ENCODE measurements around the genes ARVCF and ZDHHC8.

GRCh38 chr22:19975140-19975956 lies 33.7 kb upstream of the TXNRD2 start:
- RRBS = no CpG with 5 or more reads among the region's 13 CpGs

DNA sequence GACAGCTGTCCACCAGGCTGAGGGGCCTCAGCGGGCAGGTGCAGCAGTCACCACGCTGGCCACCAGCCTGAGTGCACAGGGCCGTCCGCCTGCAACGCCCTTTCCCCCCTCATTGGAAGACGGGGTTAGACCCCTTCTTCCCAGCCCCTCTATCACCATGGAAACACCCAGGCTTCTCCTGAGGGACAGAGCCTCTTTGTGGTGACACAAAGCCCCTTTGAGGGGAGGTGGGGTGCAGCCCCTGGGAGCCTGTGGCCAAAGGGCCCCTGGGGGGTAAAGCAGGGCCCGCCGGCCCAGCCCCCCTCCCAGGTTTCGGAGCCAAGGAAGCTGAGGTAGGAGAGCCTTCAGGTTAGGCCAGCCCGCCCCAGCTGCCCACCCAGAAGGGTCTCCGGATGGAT lies 18.5 kb downstream of the ARVCF start:
- RRBS = 57% methylated on average over 4 of the region's 11 CpGs

DNA sequence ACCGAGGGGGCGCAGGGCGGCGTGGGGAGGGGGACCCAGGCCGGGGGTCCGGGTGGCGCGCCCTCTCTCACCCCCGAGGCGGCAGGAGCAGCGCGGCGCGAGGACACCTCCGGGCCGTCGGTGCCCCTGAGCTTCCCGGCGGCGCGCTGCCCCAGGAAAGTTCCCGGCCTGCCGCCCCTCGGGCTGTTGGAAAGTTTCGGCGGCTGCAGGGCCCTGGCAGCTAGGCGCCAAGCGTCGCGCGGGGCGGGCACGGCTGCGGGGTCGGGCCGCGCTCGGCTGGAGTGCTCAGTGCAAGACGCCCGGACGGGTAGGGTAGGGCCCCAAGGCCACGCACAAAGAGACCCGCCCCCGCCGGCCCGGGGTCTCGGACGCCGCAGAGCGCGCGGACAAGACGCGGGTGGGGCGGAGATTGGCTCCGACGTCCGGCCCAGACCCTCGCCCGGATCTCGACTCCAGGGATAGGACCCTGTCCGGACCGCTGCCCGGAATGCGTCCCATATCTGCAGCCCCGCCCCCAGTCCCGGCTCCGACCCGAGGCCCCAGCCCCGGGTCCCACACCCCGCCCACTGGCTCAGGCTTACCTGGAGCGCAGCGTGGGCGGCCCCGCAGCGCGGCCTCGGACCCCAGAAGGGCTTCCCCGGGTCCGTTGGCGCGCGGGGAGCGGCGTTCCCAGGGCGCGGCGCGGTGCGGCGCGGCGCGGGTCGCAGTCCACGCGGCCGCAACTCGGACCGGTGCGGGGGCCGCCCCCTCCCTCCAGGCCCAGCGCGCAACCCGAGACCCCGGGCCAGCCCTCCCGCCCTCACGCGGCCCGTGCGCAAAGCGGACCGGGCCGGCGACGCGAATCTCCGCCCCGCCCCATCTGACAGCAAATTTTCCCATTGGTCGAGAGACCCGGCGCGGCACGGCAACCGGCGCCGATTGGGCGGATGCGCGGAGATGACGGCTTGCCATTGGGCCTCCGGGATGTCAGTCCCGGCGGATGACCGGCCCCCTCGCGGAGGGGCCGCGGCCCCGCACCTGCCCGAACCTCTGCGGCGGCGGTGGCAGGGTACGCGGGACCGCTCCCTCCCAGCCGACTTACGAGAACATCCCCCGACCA lies at the start of gene ARVCF:
TSS of gene ARVCF (minus strand) at position 816 of the 1,099 bp plus-strand sequence.
- RRBS = 2% methylated on average over 78 of the region's 150 CpGs

DNA sequence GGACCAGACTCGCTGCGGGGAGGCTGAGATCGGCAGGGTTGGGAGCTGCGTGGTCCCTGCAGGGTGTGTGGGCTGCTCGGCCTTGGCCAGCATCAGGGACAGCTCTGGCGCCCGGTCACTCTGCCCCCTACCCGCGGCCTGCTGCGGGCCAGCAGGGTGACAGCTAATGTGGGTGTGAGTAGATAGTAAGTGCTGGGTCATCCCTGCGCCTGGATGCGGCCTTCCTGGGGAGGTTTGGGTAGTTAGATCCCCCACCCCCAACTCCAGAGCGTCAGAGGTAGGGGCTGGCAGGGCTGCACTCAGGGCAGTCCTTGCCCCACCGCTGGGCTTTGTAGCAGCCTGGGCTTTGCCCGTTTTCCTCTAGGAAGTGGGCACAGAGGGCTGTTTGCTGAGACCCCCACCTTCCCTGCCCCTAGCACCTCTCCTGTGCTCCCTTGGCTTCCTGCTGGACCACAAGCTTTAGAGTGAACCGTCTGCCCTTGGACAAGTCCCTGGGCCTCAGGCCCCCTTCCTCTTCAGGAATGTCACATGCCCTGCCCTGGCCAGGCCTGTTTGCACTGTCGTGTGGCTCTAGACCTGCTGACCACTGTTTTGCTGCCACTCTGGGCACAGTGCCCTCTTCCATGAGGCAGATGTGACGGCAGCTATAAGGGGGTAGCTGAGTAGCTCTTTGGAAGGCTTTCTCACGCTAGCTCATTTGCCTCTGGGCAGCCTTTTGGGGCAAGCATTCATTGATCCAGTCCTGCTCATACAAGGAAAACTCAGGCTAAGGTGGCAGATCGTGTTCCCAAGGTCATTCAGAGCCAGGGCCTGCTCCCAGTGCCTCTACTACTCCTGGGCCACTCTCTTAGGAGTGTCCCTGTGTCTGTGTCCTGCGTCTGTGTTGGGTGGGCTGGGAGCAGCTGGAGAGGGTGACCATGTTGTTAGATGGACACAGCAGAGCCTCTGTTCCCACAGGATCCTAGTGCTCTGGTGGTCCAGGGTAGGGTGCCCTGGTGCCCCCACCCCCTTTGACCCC lies 831 bp downstream of the TANGO2 start:
- RRBS = no CpG with 5 or more reads among the region's 21 CpGs

DNA sequence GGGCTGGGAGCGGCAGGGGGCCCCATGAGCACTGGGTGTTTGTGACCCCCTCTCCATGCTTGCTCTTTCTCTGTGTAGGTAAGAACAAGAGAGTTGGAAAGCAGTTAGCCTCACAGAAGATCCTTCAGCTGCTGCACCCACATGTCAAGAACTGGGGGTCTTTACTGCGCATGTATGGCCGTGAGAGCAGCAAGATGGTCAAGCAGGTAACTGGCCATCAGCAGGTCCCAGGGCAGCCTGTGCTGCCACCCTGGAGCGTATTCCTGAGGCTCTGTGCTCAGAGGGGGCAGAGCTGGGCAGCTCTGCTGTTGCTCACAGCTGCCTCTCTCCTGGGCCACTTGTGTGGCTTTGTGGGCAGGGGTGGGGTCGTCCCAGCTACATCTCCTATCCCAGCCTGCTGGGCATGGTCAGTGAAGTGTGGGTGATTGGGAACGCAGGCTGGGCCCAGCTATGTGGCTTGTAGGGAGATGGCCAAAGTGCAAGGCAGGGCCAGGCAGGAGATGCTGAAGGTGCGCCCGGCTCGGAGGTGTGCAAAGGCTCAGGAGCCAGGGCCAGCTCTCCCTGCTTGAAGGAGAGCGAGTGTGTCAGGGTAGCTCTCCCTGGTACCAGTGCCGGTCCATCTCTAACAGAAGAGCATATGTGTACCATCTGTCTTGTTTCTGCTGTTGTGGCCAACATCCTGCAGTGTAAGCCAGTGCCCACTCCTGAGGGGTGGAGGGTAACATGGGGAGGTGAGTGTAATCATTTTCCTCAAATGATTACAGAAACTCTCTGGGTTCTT lies 8.5 kb upstream of the RANBP1 start:
- RRBS = 66% methylated on average over 3 of the region's 11 CpGs

GRCh38 chr22:20131452-20132272 lies at the start of gene ZDHHC8:
Gene ZDHHC8 (plus strand): TSS chr22:20131804.
- RRBS = 3% methylated on average over 33 of the region's 111 CpGs

GRCh38 chr22:20155171-20155921 lies 4.5 kb upstream of the CCDC188 start:
- RRBS = no CpG with 5 or more reads among the region's 36 CpGs

GRCh38 chr22:20158973-20159670 lies 8.3 kb upstream of the CCDC188 start:
- RRBS = no CpG with 5 or more reads among the region's 14 CpGs

DNA sequence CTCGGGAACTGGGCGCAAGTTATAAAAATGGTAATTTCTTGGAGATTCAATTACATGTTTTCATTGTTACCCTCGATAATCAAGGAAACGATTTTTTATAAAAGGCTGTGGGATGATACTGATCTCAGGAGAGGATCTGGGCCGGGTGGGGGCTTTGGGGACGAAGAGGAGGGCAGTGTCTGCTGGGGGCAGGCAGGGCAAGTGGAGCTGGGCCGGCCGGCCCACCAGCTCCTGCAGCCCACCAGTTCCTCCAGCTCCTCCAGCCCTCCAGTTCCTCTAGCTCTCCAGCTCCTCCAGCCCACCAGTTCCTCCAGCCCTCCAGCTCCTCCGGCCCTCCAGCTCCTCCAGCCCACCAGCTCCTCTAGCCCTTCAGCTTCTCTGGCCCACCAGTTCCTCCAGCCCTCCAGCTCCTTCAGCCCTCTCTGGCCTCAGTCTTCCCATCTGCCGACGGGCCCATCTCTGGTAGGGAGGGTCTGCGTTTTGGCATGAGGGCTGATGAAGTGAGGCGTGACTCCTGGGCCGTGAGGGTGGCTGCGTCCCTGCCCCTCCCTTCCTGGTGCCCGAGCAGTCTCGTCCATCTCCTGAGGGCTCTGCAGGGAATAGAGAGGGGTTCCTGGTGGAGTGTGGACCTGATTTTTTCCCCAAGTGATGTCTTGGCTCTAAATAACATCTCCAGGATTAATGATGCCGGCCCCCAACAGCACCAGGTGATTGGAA lies 9.2 kb upstream of the CCDC188 start:
- RRBS = 33% methylated on average over 4 of the region's 18 CpGs

- RRBS = no CpG with 5 or more reads among the region's 15 CpGs
Observed at GRCh38 chr22:20245967-20246703, 22.0 kb downstream of the RTN4R start.

DNA sequence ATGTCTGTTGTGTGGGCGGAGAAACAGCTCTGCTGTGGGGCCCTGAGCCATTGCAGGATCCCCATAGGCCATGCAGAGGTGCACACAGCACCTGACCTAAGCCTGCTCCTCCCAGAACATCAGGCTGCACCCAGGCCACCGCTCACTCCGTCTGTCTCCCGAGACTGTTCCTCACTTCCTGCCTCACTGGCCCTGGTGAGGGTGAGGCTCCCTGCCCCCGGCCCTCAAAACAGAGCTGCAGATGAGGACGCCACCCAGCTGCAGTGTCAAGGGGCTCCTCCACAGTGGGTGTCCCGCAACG lies 3.0 kb upstream of the DGCR6L start:
- RRBS = no CpG with 5 or more reads among the region's 8 CpGs

DNA sequence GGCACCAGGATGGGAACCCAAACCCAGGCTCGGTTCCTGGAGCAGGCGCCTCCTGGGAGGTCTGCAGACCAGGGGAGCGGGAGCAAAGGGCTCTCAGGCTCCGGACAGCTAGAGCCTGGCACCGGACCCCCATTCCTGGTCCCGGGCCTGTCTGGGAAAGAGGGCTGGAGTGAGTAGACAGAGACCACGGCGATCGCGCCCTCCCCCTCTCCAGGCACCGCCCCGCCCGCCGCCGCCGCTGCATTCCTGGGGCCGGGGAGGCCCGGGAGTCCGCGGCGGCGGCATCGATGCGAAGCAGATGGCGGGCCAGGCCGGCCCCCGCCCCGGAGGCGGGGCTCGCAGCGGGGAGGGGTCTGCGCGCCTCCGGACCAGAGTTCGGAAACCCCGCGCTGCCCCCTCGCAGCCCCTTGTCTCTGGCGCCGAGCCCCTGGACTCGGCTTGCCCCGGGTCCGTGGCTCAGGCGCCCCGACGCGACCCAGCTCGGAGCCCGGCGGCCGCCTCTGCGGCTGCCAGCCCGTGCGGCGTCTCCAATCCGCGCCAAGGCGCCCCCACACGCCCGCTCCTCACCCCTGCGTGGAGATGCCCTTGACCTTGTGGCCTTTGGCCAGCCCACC lies 1.4 kb downstream of the SCARF2 start:
- RRBS = 1% methylated on average over 32 of the region's 61 CpGs

DNA sequence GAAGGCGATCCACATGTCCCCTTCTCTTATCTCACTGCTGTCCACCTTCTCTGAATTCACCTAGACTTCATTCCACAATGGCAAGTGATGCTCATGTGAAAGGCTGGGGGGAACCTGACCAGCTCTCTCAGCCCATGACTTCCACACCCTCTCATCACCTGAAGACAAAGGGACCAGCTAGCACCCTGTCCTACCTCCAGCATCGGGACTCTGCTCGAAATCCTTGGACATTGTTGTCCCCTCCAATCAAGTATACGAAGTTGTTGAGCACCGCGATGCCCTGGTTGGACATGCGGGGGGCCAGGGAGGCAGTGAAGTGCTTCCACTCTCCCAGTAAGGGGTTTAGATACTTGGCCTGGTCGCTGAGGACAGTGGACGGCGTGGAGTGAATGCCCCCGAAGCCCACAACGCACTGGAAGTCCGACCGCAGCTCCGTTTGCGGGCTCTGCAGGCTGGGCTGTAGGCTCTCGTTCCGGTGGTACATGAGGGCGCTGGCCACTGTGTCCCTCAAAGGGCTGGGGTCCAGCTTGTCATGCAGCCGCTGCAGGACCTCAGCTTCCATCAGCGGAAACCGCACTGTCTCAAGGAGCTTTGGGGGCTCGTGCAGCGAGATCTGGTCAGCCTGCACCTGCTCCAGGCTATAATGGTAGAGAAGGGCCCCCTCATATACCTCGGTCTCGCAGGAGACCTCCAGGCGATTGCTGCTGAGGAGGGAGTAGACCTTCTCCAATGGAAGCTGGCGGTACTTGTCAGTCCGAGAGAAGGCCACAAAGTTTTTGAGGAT lies 27.2 kb upstream of the SCARF2 start:
- RRBS = no CpG with 5 or more reads among the region's 29 CpGs

DNA sequence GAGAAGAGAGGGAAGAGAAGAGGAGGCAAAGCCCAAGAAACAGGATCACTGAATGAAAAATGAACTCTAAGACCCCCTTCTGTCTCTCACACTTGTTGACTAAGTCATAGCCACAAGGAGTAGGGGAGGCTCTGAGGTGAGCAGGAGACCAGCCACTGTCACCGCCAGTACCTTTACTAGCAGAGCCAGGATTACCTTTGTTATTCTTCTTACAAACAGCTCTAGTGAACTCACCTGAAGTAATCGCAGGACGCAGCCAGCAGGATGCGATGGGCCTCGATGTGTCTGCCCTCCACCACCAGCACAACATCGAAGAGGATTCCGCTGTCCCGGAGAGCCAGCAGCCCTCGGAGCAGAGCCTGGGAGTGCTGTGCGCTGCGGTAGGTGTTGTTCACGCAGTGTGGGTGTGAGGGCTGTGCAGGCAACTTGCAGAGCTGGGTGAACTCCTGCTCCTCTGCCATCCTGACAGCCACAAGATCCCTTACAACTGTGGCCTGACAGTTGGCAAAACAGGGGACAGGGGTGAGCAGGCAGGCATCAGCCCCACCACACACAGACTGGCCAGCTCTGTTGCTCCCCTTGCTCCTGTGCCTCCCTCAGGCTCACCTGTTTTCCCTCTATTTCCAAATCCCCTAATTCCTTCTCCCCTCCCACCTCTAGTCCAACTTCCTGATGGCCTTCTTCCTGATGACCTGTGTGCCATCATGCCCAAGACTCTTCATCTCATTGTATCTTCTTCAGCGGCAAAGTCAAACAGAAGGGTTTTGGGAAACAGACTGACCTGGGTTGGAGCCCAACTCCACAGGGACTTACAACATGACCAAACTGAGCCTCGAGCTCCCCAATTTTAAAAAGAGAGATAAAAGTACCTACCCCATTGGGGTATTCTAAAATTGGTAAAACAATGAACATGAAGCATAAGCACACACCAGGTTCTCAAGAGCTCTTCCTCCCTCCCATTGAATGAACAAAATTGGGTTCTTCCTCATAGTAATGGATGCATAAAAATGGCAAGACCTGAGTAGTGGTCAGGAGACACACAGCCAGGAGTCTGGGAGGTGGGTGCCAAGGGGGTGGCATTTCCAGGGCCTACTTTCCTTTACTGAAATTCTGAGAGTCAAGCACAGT lies 6.5 kb downstream of the KLHL22 start:
- RRBS = no CpG with 5 or more reads among the region's 14 CpGs

GRCh38 chr22:20496299-20497223 lies 966 bp upstream of the KLHL22 start:
- RRBS = no CpG with 5 or more reads among the region's 40 CpGs

- RRBS = no CpG with 5 or more reads among the region's 15 CpGs
Observed at GRCh38 chr22:20519898-20520891, 12.8 kb downstream of the MED15 start.

DNA sequence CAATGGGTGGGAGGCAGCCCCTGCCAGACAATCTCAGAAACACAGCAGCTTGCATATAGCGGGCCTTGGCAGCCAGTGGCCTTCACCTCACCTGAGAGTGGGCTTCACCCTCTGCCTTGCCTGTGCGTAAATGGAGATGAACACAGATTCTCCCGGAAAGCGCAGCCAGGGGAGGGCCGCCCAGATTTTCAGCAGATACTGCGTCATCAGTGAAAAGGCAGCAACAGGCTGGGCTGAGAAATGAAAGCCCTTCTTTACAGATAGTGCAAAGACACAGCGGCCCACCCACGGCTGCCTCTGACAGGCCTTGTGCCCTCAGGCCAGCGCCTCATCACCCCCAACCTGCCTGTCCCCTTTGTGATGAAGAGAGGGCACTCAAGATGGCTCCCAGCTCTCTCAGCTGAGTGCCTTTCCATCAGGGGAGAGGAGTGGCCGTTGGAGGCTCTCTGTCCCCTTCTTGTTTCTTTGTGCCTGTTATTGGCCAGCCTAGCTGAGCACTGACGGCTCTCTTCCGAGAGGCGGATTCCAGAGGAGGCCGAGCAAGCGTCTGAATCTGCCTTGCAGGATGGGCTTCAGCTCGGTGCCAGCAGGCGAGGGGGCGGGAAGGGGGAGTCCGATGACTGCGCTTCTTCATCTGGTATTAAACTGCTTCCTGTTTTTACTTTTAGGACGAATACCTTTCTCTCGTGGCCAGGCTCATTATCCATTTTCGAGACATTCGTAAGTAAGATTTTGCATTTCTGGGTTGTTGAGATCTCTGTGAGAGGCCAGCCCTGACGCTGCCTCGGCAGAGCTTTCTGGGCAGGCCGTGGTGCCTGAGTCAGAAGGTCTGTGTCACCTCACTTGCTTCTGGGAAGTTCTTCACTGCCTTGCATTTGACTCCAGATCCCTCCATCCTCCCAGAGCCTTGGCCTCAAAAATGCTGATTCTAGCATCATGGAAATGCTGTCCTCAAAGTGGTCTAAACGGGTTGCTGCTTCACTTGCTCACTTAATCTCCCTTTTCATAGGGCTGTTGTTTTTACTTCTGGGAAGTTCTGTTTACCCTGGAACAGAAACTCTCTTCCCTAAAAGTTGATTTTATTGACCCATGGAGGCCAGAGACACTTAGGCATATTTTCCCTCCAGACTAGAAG lies 43.7 kb downstream of the MED15 start:
- RRBS = no CpG with 5 or more reads among the region's 28 CpGs

- RRBS = no CpG with 5 or more reads among the region's 4 CpGs
Observed at GRCh38 chr22:20558142-20558739, 50.8 kb downstream of the MED15 start.

DNA sequence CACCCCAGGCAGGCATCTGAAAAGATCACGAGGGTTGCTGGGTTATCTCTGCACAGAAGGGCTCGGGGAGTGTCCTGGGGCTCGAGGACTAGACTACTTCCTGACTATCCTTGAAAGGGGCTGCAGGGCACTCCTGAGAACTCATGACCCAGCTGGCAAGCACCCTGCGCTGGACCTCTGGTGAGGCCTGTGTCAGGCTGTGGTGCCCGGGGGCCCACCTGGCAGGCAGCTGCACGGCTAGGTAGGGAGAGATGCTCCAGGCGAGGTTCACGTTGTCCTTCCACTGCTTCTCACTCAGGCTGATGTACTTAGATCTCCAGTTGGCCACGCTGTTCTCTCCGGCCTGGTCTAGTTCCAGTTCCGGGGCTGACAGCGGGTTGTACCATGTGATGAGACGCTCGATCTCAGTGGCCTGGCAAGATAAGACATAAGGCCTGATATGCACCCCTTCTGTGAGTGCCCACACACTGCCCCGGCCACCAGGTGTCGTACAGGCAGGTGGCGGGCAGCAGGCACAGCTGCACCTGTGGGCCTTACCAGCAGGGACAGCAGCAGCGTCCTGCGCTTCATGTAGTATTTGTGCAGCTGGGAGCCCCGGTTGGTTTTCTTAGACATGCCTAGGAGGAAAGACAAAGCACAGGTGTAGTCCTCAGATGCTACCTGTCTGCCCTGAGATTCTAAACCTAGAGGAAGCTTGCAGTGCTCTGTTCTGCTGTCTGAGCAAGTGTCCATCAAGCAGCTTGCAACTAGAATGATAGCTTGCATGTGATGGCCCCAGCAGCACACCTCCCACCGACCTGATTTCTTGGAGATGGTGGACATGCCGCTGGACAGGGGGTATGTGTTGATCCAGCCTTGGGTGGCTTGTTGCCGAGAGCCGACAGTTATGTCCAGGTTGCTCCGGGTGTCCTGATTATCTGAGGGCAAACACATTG lies 44.6 kb upstream of the SERPIND1 start:
- RRBS = 97% methylated on average over 4 of the region's 25 CpGs

GRCh38 chr22:20742091-20743263 lies 31.4 kb upstream of the SERPIND1 start:
- RRBS = 71% methylated on average over 3 of the region's 20 CpGs